Parotid gland (tissue), 1 donor: ENCODE measurements around a stretch of chr3.

DNA sequence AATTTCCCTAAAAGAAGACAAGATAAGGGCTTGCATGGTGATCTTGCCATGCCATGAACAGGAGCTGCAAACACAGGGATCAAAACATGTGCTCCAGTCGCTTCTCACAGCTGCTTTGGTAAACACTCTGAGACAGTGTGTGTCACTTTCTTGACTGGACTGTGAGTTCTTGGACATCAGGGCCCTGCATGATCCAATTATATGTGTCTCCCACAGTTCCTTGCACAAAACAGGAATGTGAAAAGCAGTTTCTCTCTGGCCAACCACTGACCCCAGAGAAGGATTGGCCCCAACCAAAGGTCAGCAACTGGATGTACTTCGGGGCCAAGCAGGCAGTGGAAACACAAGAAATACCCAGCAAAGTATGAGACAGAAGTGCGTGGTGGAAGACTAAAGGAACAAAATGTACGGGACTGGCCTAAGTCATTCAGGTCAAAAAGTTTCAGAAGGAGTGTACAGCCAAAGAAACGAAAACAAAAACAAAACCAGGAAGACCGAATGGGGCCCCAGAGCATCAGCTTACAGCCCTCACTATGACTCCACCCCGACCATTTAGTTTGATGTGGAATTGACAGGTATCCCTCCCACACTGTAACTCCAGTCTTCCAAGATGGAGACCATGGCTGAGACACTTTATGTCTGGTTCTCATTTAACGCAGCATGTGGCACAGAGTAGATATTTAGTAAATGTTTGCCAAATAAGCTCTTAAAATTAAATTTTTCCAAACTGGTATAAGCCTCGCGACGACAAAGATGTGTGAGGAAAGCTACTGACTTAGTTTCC, 76.7 kb upstream of the LPP start:
- PRO-cap, result unidirectional peak, minus-strand start at position 161 of the sequence

- PRO-cap, result no peak
Observed at GRCh38 chr3:188160538-188161231, 6.7 kb downstream of the LPP start.

GRCh38 chr3:188183281-188183674, 29.3 kb downstream of the LPP start:
- PRO-cap, result no peak

- PRO-cap, result no peak
Observed at GRCh38 chr3:188197228-188197878, 43.4 kb downstream of the LPP start.

- PRO-cap, result no peak
Observed at GRCh38 chr3:188216619-188217606, 63.0 kb downstream of the LPP start.

- PRO-cap, result no peak
Observed at GRCh38 chr3:188240485-188240876, 86.5 kb downstream of the LPP start.

DNA sequence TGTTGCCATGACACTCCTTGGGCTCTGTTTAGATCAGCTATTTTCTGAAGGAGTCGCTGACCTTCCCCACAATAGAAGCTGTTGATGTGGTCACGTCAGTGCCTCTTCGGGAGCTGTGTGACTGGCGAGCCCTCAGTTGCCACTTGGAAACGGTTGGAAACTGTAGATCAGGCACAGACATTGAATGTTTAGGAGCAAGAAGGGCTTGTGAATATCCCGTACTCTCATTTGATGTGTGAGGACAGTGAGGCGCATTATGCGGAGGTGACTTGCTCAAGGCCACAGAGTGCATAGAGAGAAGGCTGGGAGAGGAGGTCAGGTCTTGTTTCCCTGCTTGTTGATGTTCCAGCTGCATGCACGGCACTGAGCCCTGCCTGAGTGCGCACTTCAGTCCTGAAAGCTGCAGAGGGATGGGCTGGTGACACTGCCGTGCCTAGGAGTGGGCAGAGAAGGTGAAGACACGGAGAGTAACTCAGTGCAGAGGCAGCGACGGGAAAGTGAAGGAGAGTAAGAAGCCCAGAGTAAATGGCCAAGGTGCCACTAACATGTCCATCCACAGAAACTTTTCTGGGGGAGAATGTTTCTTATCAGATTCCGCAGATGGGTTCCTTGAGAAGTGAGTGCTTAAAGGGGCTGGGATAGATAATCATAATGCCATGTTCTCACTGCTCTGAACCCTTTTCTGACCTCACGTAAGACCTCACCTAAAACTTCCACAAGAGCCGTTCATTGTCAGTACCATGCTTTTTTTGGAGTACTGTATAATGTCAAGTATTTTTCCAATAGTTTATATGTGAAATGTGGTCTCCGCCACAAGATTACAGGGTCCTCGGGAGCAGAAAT, 198.6 kb downstream of the LPP start:
- PRO-cap, result no peak

DNA sequence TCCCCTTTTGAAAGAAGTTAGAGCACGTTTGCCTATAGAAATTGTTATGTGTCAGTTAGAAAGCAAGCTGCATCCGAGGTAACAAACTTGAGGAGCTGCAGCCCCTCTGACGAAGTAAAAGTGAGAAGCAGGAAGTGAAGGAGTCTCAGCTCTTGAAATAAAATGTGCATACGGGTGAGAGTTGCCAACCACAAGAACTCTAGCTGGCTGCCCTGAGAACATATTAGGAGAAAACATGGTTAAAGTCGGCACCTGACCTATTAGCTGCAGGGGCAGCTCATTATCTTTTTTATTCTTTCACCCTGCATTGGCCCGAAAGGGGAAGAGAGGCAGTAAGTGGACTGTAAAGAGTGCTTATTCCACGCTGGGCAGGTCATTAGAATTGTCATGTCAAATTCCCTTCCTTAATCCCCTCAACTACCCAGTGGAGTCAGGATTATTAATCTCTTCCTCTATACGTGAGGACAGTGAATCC, 205.3 kb downstream of the LPP start:
- PRO-cap, result no peak

DNA sequence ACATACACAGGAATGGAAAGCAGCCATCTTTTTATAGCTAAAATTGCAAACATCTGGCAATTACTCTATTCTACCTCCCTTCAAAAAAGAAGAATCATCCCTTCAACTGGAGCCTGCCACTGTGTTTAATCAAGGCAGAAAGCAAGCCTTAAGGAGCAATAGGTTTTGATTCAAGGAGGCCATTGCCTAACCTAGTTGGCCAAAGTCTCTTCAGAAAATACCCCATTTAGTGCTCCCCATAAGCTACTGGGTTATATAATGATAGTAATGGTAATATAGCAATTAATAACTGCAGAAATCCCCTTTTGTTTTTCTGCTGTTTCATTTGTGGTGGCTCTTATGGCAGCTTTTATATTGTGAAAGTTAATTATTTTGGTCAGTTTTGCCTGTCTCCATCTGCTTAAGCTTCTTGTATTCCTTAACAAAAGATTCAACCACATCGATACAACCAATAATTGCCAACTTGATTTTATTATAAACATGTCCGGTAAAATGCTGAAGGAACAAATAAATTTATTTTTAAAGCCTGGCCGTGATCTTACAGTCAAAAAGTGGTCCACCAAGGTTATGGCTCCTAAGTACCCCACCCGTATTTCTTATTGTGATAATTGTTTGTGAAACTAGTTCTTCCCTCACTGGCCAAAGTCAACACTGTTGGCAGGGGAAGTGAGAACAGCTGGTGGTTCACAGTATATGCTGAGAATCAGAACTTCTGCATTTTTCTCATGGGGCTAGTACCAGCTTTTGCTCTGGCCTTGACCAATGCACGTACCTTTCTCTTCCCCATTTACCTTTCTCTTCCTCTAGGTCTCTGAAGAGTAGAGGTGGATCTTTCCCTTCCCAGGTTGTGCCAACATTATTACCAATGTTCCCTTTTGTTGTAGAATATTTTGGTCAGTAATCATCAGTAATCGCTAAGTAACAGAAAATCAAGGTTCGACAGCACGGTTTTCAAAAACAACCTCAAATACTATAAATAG, 267.7 kb downstream of the LPP start:
- PRO-cap, result no peak

GRCh38 chr3:188430680-188431509, 276.9 kb downstream of the LPP start:
- PRO-cap, result no peak

GRCh38 chr3:188484519-188484806, 330.5 kb downstream of the LPP start:
- PRO-cap, result no peak

GRCh38 chr3:188947356-188947887, 224.3 kb upstream of the TPRG1 start:
- PRO-cap, result unidirectional peak, minus-strand start at chr3:188947674

GRCh38 chr3:188955982-188956416, 215.8 kb upstream of the TPRG1 start:
- PRO-cap, result no peak

- PRO-cap, result no peak
Observed at GRCh38 chr3:189160478-189161041, 11.2 kb upstream of the TPRG1 start.

DNA sequence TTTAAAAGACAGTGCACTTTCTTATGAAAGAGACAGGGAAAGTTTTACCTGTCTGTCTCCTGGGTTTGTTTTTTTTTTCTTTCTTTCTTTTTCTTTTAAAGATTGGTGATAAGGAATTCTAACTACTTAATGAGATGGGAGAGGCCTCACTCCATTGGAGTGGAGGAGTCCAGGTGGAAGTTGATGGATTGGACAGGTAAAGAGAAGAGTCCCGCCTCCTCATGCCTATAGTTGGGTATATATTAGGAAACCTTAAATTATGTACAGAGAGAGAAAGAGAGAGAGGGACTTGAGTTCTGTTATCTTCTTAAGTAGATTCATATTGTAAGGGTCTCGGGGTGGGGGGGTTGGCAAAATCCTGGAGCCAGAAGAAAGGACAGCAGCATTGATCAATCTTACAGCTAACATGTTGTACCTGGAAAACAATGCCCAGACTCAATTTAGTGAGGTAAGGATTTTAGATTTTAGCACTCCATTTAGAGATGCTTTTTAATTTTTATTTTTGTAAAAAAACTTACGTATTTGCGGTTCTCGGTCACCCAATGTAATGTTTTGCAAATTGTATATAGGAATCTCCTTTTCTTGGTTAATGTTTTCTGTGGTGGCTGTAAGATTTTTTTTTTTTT, 158.3 kb downstream of the TP63 start:
- PRO-cap, result no peak

- PRO-cap, result no peak
Observed at GRCh38 chr3:190053866-190054760, 66.6 kb downstream of the P3H2 start.

GRCh38 chr3:190308065-190308558, 14.1 kb downstream of the CLDN1 start:
- PRO-cap, result no peak

- PRO-cap, result no peak
Observed at GRCh38 chr3:190344871-190345872, 22.9 kb upstream of the CLDN1 start.

DNA sequence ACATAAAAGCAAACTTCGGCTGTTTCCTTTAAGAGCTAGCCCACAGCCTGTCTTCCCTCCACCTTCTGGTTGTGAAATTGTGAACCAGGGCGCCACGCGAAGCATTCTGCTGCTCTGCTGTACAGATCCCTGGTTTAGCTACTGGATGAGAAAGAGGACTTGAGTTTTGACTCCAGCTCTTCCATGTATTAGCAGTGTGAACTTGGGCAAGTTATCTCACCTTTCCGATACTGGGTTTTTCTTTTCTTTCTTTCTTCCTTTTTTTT, 1.0 kb downstream of the IL1RAP start:
- PRO-cap, result unidirectional peak, minus-strand start at position 73 of the sequence

- PRO-cap, result no peak
Observed at GRCh38 chr3:190547133-190547529, 33.2 kb downstream of the IL1RAP start.